ENCODE measurements around the gene WDR72.

GRCh38 chr15:52208390-52208633 lies 17.1 kb upstream of the GNB5 start:
- RRBS, result no CpG with 5 or more reads among the region's 2 CpGs

- RRBS, result no CpG with 5 or more reads among the region's 7 CpGs
Observed at GRCh38 chr15:52241967-52242399, 50.8 kb upstream of the GNB5 start.

GRCh38 chr15:52261470-52262323 lies 33.9 kb downstream of the MYO5C start:
- RRBS, result no CpG with 5 or more reads among the region's 8 CpGs

DNA sequence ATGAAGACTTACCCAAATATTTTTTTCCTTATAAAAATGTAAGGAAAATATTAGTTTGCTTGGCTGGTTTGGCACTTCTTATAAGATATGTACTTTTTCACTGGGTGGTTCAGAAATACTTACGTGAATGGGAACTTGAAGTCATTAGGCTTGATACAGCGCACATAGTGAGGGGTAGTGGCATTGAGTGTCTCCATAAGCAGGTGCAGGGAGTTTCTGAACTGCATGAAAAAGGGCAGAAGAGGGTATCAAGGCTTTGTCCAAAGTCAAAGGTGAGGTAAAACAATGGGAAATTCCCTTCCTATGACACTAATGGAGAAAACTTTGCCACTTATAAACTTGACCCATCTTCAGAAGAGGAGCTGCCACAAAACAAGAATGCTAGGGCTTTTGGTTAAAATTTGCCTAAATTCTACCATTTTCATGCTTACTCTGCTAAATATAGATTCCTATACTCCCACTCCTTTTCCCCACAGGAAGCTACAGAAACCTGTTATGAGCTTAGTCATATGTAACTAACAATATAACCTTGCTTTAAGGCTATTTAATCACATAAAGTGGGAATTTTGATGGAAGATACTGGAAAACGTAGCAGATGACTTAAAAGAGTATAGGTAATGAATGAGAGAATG lies 87.5 kb upstream of the MYO5C start:
- RRBS, result no CpG with 5 or more reads among the region's 3 CpGs

DNA sequence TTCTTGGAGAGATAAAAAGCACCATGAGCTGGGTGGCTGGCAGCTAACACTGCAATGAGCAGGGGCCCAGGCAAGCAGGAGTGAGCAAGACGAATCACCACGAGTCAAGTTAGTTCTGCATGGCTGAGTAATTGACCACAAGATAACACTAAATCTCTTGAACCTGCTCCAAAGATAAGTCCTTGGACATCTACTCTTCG lies 100.9 kb downstream of the MYO5A start:
- RRBS, result no CpG with 5 or more reads among the region's 3 CpGs

DNA sequence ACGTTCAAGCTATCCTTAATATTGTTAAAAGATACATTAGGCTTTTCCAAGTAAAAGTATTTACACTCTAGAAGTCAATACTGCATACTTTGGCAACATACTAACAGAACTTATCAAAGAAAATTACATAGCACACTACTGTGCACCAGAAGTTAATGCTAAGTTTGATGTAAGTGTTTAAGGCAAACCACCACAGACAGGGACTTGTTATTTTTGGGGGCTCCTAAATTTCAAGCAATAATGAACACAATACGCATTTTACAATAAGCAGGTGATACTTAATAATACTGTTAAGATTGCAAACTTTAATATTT lies 1.6 kb downstream of the ARPP19 start:
- RRBS, result no CpG with 5 or more reads among the region's 2 CpGs

DNA sequence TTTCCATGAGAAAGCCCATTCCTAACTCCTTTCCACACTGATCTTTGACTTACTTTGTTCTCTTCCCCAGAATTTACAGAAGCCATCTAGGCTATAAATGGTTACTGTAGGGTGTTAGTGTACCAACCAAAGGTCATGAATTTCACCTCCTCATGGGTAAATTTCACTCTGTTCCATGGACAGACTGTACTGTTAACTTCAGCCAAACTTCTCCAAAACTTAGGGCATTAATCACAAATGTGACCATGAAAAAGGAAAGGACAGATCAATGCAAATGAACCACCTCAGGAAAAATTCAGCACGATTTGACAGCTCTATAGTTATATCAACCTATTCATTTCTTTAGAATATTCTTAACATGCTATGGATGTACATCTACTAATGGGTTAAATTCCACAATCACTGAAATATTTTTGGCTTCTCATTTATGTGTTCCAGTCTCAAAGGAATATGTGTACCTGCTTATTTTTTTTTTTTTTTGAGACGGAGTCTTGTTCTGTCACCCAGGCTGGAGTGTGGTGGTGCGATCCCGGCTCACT lies 54.8 kb downstream of the ATOSA start:
- RRBS, result no CpG with 5 or more reads among the region's 4 CpGs

DNA sequence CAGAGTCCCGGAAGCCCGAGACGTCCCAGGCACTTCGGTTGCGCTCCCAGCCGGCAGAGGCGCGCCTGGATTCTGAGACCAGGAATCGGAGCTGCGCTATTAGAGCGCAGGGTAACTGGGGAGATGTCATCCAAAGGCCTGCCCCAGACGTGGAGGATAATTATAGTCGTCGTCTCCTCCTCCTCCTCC lies 289 bp upstream of the ATOSA start:
- RRBS, result 3% methylated on average over 6 of the region's 14 CpGs

DNA sequence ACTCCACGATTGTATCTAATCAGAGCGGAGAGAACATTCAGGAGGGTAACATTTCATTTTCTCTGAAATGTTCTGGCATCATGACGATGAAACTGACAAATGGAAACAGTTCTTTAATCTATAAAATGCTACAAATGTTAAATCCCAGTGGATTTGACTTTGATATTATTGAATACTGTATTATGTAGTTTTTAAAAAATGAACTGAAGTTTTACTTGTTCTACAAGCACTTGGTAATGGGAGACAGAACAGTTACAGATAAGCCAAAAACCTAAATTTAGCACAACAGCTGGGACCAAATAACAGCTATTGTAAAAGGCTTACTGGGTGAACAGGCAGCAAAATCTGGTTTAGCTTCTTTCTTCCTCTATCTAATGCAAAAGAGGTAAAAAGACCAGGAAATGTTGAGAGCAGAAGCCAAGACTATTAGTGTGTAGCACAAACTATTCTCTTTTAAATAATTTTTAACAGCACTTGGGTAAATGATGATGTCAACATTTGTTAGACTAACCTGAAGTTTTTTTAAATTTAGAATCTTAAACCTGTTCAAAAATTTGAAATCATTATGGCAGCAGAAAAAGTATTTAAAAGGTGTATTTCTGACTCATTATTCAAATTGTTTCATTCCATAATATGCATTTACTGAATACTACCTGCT lies 1.6 kb upstream of the ATOSA start:
- RRBS, result no CpG with 5 or more reads among the region's 3 CpGs

DNA sequence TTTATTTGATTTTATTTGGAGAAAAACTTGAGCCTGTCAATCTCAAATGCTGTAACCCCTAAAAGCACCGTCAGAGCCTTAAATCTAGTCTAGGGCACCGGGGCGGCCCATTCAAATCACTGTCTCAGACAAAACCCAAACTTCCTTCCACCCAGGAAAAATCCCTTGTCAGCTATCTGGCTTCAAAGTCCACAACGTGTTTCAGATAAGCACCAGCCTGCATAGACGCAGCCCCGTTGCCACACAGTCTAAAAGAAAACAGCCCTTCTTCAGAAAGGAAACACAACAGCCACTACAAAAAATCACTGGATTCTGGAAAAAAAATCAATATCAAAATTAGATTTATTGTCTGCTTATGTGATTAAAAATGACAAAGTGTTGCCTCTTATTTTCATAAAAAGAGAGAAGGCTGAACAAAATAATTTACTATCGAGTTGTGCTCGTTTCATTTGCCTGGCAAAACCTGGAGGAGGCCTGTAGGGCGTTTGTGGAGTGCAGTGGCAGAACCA lies 9.8 kb upstream of the ONECUT1 start:
- RRBS, result no CpG with 5 or more reads among the region's 9 CpGs

- RRBS, result 14% methylated on average over 7 of the region's 45 CpGs
Observed at GRCh38 chr15:53759389-53759950, at the start of gene WDR72. Gene WDR72, minus strand, starts transcription at chr15:53759663.

- RRBS, result no CpG with 5 or more reads among the region's 2 CpGs
Observed at GRCh38 chr15:53833255-53833477, 73.7 kb upstream of the WDR72 start.

- RRBS, result no CpG with 5 or more reads among the region's 13 CpGs
Observed at GRCh38 chr15:55197281-55197579, 489 bp upstream of the RSL24D1 start.

- RRBS, result no CpG with 5 or more reads among the region's 2 CpGs
Observed at GRCh38 chr15:55246647-55246898, 43.0 kb downstream of the RAB27A start.

GRCh38 chr15:55258617-55259311 lies 30.8 kb downstream of the RAB27A start:
- RRBS, result no CpG with 5 or more reads among the region's 7 CpGs

DNA sequence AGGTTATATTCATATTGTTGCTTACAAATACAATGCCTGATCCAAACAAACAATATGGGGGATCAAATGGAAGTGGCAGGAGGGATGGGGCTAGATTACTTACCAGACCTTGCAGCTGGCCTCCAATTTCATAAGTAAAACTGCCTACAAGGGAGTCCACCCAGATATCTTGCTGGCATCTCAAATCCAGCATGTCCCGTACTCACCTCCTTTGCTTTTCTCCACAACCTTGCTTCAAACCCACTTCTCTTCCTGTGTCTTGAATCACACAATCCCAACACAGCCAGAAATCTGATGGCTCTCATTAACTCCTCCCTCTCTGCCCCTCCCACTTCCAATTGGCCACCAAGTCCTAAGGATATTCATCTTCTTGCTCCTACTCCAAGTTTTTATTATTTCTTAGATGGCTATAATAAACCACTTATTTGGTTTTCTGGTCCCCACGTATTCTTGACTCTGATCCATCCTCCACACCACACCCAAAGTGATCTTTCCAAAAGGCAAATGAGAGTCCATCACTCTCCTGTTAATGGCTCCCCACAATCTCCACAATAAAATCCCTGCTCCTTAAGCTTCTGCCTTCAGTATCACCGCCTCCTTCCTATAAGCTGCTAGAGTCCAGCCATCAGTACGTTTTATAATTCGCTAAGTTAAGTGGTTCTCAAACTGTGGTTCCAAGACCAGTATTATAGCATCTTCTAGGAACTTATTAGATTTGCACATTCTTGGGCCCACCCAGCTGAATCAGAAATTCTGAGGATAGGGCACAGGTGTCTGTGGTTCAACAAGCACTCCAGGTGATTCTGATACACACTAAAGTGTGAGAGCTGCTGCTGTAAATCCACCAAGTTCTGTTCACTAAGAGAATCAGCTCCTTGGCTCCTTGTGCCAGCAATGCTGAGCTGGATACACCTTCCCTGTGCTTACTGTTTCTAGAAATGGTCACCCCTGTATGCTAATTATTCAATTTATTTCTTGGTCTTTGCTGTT lies 18.7 kb downstream of the RAB27A start:
- RRBS, result no CpG with 5 or more reads among the region's 5 CpGs

- RRBS, result no CpG with 5 or more reads among the region's 6 CpGs
Observed at GRCh38 chr15:55279537-55280694, 9.7 kb downstream of the RAB27A start.

GRCh38 chr15:55513432-55514183 lies 5.6 kb upstream of the DNAAF4 start:
- RRBS, result 85% methylated on average over 3 of the region's 22 CpGs

DNA sequence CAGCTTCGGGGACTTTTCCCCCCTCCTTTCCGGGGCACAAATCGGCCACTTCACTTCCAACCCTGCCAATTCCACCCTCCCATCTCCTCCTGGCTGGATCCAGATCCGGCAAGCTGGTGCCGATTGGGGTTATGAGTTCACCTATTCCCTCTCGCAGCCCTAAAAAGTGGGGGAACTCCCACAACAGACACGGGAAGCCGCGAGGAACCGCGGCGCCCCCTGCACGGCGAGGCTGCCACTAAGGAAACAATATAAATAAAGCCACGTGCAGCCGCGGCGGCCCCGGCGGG lies 832 bp downstream of the PRTG start:
- RRBS, result 3% methylated on average over 3 of the region's 20 CpGs

DNA sequence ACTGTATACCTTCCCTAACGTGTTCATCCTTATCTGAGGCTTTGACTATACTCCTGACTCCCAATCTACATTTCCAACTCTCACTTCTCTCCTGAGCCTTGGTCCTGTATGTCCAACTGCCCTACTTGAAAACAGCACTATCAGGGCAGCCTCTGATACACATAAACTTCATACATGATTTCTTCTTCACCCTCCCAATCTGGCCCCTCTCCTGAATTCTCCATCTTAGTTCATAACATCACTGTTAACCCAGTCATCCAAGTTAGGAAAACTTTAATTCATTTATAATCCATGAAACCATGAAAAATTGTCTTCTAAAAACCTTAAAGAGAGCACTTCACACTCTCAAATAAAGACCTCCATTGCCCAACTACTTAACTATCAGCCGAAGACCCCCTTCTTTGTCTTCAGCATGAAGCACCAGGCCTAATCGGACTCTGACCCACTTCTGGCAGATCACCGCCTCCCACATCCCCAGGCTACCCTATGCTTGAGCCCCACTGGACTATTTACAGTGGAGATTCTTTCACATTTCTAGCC lies 82.8 kb downstream of the NEDD4 start:
- RRBS, result no CpG with 5 or more reads among the region's 4 CpGs

Measured in amniotic epithelial cell (primary cell).